HepG2 (cell line): ENCODE measurements around a stretch of chr15.

GRCh38 chr15:84906653-84906919 lies 22.1 kb downstream of the SLC28A1 start:
- RRBS, 2 experiments: no CpG with 5 or more reads among the region's 1 CpG
CAGE:
- cytosol, long polyA minus RNA: no peak
- cytosol, long polyA plus RNA: no peak
- long polyA plus RNA: no peak
- nucleus, long polyA minus RNA: no peak
- nucleus, long polyA plus RNA: no peak

DNA sequence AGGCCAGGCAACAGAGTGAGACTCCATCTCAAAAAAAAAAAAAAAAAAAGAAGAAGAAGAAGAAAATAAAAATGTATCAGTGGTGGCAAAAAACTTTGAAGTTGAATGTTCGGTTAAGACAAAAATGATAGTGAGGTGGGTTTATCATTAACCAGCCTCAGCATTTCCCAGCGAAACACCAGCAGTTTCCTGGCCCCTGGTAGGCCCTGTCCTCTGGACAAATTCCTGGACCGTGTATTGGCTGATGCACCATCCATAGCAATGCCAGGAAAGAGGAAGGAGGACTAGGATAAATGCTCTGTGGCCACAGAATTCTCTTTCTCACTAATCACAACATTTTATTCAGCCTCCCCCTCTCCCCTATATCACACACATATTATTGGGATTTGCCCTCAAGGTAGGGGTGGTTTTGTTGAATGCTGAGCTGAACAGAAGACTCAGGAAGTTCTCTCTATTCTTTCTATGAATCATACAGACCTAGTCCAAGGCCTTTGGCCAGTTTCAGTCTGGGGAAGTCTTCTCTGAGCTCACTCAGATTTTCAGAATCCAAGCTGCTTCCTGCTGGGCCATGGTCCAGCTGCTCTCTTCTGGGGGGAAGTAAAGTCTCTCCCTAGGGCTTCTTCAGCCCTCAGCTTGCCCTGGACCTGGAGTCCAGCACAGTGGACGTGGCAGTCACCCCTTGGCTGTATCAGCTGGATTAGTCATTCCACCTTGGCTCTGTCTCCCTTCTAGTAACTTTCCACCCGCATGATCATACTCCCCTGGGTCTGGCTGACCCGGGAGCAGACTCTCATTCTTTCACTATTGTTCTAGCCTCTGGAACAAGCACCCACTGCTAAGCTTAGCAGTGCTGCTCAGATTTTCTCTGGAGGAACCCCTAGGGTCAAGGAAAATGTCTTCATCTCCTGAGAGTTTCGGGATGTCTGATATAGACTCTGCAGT lies 27.6 kb downstream of the SLC28A1 start:
- RRBS, 2 experiments: no CpG with 5 or more reads among the region's 7 CpGs
CAGE:
- cytosol, long polyA minus RNA: no peak
- cytosol, long polyA plus RNA: no peak
- long polyA plus RNA: no peak
- nucleus, long polyA minus RNA: no peak
- nucleus, long polyA plus RNA: no peak

DNA sequence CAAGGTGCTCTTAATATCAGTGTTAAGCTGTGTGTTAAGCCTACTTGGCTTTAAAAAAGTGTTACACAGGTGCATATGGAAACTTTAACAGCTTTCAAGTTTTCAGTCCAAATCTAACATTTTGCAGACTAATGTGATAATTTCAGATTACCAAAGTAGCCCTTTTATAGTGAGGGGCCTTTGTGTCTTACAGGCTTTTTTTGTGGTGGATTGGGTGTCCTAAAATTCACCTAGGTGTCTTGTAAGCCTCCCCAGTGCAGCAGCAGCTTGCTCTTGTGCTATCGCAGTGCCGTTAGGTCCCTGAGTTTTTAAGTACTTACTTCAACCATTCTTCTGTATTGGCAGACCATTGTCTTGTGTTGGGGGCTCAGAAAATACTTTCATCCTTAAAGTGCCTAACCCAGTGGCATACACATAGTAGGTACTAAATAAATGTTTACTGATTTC lies 2.0 kb downstream of the PDE8A start:
- RRBS, 2 experiments: no CpG with 5 or more reads among the region's 2 CpGs
CAGE:
- cytosol, long polyA minus RNA: no peak
- cytosol, long polyA plus RNA: no peak
- long polyA plus RNA: no peak
- nucleus, long polyA minus RNA: no peak
- nucleus, long polyA plus RNA: no peak

DNA sequence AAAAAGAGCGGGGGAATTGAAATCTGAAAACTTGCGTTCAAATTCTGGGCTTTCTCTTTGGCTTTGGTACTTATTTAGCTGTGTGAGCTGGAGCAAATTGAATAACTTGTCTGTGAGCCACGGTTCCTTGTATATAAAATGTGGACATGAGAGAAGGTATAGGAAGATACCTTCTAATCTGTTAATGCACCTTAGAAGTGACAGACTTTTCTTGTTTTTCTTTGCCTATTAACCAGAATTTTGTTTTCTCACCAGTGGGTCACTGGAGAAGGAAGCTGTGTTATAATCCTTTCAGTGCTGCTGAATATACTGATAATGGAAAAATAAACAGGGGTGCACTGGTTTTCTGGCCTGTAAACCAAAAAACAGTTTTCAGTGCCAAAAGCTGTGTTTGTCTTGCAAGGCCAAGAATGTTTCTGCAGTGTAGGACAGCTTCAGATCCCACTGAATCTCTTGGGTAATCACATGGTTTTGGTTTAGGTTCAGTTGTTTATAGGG lies 18.4 kb downstream of the PDE8A start:
- RRBS, 2 experiments: no CpG with 5 or more reads among the region's 3 CpGs
CAGE:
- cytosol, long polyA minus RNA: no peak
- cytosol, long polyA plus RNA: no peak
- long polyA plus RNA: no peak
- nucleus, long polyA minus RNA: no peak
- nucleus, long polyA plus RNA: no peak

DNA sequence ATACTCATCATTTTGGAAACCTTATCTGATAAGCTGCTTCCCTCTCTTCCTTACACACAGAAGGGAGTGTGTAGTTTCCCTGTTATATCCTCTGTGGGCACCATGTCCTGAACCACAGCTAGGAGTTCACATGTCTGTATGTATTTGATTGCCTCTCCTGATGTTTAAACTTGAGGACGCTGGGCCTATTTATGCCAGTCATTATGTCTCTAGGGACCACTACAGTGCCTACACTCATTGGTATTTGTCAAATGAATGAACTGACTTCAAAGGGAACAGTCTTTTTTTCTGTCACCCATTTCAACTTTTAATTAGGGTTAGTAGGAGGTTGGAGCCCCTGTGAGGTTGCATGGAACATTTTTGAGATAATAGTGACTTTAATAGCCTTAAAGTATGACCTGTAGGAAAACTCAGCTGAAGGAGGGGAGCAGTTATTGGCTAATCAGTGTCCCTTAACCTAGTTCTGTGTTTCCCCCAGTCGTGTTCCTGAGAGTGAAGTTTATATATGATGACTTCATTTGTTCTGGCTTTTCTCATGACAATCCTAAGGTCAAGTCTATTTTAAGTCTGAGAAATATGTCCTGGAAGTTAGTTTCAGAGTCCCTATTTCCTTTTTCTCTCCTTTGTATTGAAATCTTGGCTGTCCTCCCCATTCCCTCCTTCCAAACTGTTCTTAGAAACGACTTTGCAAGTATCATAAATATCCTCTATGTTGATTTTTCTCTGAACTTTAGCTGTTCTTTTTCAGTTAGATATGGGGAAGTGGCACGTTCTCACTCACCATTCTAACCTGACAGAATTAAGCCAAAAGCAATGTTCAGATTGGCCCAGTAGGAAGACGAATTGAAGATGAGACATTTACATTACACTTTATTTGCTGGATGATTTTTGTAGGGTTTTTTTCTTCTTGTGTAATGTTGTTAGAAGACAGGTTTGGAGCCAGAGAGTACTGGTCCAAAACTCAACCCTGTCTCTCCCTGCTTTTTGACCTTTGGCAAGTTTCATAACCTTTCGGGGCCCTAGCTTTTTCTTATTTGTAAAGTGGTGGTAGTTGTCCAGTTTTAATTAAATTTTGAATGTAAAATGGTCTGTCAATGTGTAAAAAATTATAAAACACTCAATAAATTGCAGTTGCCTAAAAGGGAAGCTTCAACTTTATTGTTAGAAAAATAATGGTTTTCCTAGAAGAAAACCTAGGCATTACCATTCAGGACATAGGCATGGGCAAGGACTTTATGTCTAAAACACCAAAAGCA lies 29.2 kb downstream of the PDE8A start:
- RRBS, 2 experiments: no CpG with 5 or more reads among the region's 6 CpGs
CAGE:
- cytosol, long polyA minus RNA: no peak
- cytosol, long polyA plus RNA: no peak
- long polyA plus RNA: no peak
- nucleus, long polyA minus RNA: no peak
- nucleus, long polyA plus RNA: no peak

DNA sequence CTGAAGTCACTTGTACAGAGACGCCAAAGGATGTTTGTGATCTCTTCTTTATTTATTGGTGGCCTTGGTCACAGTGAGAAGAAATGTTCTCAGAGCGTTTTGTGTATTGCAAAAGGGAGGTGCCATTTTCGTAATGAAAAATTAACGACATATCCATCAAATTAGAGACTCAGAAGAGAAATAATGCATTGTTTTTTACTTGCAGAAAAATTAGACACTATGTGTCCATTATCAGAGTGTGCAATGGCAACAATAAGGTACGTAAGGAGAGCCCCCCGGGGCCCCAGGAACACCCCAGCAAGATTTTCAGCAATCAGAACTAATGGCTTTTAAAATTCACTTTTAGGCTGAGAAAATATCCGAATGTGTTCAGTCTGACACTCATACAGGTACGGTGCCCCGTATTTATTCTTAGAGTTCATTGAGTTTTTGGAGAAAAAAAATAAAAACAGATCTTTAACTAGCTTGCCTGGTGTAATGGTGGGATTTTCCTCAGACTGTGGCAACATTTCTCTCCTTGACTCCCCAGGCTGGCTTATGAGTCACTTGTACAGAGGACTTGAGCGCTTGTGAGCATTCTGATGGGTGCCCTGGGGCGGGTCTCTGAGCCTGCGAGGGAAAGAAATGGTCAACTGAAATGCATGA lies 118.3 kb downstream of the PDE8A start:
- RRBS, 2 experiments: no CpG with 5 or more reads among the region's 12 CpGs
CAGE:
- cytosol, long polyA minus RNA: no peak
- cytosol, long polyA plus RNA: no peak
- long polyA plus RNA: no peak
- nucleus, long polyA minus RNA: no peak
- nucleus, long polyA plus RNA: no peak

GRCh38 chr15:85107448-85108070 lies 125.9 kb downstream of the PDE8A start:
CAGE:
- cytosol, long polyA minus RNA: no peak
- cytosol, long polyA plus RNA: no peak
- long polyA plus RNA: no peak
- nucleus, long polyA minus RNA: no peak
- nucleus, long polyA plus RNA: no peak

GRCh38 chr15:85318119-85318581 lies 62.3 kb upstream of the AKAP13 start:
- RRBS, 2 experiments: no CpG with 5 or more reads among the region's 2 CpGs
CAGE:
- cytosol, long polyA minus RNA: no peak
- cytosol, long polyA plus RNA: no peak
- long polyA plus RNA: no peak
- nucleus, long polyA minus RNA: no peak
- nucleus, long polyA plus RNA: no peak

DNA sequence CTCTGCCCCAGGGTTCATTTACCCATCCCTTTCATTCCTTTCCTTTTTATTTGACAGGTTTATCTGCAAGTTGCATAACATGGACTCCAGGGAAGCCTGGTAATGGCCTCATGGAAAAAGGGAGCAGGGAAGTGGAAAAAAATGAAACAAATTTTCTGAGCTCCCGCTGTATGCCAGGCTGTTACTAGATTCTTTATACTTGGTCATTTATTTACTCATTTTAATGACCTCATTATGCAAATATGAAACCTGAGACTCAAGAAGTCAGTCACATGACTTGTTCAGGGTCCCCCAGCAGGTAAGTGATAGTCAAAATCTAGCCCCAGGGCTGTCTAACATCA lies 32.8 kb upstream of the AKAP13 start:
- RRBS, 2 experiments: no CpG with 5 or more reads among the region's 1 CpG
CAGE:
- cytosol, long polyA minus RNA: no peak
- cytosol, long polyA plus RNA: no peak
- long polyA plus RNA: no peak
- nucleus, long polyA minus RNA: no peak
- nucleus, long polyA plus RNA: no peak

DNA sequence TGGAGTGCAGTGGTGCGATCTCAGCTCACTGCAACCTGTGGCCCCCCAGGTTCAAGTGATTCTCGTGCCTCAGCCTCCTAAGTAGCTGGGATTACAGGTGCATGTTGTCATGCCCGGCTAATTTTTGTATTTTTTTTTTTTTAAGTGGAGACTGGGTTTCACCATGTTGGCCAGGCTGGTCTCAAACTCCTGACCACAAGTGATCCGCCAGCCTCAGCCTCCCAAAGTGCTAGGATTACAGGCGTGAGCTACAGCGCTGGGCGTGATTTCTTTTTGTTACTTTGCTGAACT lies 7.6 kb downstream of the AKAP13 start:
- RRBS, 2 experiments: no CpG with 5 or more reads among the region's 7 CpGs
CAGE:
- cytosol, long polyA minus RNA: no peak
- cytosol, long polyA plus RNA: no peak
- long polyA plus RNA: no peak
- nucleus, long polyA minus RNA: no peak
- nucleus, long polyA plus RNA: no peak

DNA sequence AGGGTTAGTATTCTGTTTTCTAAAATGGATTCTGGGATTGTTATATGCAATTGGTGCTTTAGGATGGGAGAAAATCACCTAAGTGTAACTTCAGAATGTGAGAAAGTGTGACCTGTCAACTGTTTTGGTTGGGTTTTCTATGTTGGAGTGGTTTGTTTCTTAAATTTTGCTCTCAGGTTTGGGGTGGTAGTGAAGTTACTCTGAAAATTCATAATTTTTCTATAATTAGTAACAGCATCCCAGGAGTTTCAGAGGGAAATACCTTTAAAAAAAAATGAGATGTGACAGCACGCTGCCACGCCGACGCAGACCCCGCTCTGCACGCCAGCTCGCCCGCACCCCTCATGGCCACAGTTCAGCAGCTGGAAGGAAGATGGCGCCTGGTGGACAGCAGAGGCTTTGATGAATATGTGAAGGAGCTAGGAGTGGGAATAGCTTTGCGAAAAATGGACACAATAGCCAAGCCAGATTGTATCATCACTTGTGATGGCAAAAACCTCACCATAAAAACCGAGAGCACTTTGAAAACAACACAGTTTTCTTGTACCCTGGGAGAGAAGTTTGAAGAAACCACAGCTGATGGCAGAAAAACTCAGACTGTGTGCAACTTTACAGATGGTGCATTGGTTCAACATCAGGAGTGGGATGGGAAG lies 34.6 kb downstream of the AKAP13 start:
- RRBS, 2 experiments: no CpG with 5 or more reads among the region's 11 CpGs
CAGE:
- cytosol, long polyA minus RNA: no peak
- cytosol, long polyA plus RNA: no peak
- long polyA plus RNA: no peak
- nucleus, long polyA minus RNA: no peak
- nucleus, long polyA plus RNA: no peak

DNA sequence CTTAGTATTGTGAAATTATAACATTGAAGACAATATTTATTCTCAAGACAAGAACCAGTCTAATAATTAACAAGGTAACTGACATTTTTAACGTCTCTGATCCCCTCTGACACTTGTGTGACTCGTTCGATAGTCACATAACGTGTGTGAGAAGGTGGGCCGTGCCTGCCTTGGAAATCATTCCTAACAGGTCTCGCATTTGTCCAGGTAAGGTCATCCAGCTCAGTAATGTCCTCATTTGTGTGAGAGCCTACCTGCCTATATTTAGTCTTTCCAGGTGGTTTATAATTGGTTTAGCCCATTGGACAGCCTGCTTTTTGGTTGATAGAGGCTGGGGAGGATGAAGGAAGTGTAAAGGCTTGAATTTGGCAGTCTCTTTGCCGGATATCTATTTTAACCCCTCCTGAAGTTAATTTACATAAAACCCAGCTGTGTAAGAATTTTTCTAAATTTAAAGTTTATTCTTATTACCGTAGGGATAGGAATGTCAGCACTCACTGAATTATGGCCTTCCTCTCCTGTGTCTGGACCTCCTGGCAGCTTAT lies 94.5 kb downstream of the AKAP13 start:
- RRBS, 2 experiments: no CpG with 5 or more reads among the region's 8 CpGs
CAGE:
- cytosol, long polyA minus RNA: no peak
- cytosol, long polyA plus RNA: no peak
- long polyA plus RNA: no peak
- nucleus, long polyA minus RNA: no peak
- nucleus, long polyA plus RNA: no peak

- RRBS, 2 experiments: no CpG with 5 or more reads among the region's 5 CpGs
CAGE:
- cytosol, long polyA minus RNA: no peak
- cytosol, long polyA plus RNA: no peak
- long polyA plus RNA: no peak
- nucleus, long polyA minus RNA: no peak
- nucleus, long polyA plus RNA: no peak
Observed at GRCh38 chr15:85575127-85575468, 194.7 kb downstream of the AKAP13 start.

- RRBS, 2 experiments: no CpG with 5 or more reads among the region's 18 CpGs
CAGE:
- cytosol, long polyA minus RNA: no peak
- cytosol, long polyA plus RNA: no peak
- long polyA plus RNA: no peak
- nucleus, long polyA minus RNA: no peak
- nucleus, long polyA plus RNA: no peak
Observed at GRCh38 chr15:85618864-85619906, 175.5 kb downstream of the KLHL25 start.

DNA sequence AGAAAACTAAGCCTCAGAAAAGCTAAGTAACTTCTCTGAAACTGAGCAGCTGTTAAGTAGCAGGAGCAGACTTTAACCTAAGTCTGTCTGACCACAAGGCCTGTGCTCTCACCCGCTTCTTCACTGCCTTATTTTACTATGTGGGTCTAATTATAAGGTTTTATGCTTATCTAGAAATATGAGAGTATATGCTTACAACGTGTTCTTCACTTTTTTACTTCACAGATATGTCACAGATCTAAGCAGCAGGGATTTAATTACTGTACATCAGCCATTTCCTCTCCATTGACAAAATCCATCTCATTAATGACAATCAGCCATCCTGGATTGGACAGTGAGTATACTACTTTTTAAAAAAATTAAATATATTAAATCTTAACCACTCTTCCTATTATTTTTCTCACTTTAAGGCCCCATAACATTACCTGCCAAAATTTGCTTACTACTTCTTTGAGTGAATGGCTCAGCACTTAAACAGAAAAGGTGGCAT lies 125.2 kb downstream of the KLHL25 start:
- RRBS, 2 experiments: no CpG with 5 or more reads among the region's 2 CpGs
CAGE:
- cytosol, long polyA minus RNA: no peak
- cytosol, long polyA plus RNA: no peak
- long polyA plus RNA: no peak
- nucleus, long polyA minus RNA: no peak
- nucleus, long polyA plus RNA: no peak

GRCh38 chr15:85691138-85692356 lies 103.2 kb downstream of the KLHL25 start:
- RRBS, 2 experiments: no CpG with 5 or more reads among the region's 6 CpGs
CAGE:
- cytosol, long polyA minus RNA: no peak
- cytosol, long polyA plus RNA: no peak
- long polyA plus RNA: no peak
- nucleus, long polyA minus RNA: no peak
- nucleus, long polyA plus RNA: no peak

- RRBS, 2 experiments: no CpG with 5 or more reads among the region's 8 CpGs
CAGE:
- cytosol, long polyA minus RNA: no peak
- cytosol, long polyA plus RNA: no peak
- long polyA plus RNA: no peak
- nucleus, long polyA minus RNA: no peak
- nucleus, long polyA plus RNA: no peak
Observed at GRCh38 chr15:85692798-85693709, 101.7 kb downstream of the KLHL25 start.

GRCh38 chr15:85744341-85745062 lies 50.2 kb downstream of the KLHL25 start:
- RRBS, 2 experiments: no CpG with 5 or more reads among the region's 15 CpGs
CAGE:
- cytosol, long polyA minus RNA: no peak
- cytosol, long polyA plus RNA: no peak
- long polyA plus RNA: no peak
- nucleus, long polyA minus RNA: start-site peak on the plus strand at chr15:85744594-85744617, 19 reads
- nucleus, long polyA plus RNA: no peak

- RRBS, 2 experiments: no CpG with 5 or more reads among the region's 17 CpGs
CAGE:
- cytosol, long polyA minus RNA: no peak
- cytosol, long polyA plus RNA: no peak
- long polyA plus RNA: no peak
- nucleus, long polyA minus RNA: no peak
- nucleus, long polyA plus RNA: no peak
Observed at GRCh38 chr15:86528034-86528346, 448.3 kb downstream of the AGBL1 start.

- RRBS, 2 experiments: no CpG with 5 or more reads among the region's 9 CpGs
CAGE:
- cytosol, long polyA minus RNA: no peak
- cytosol, long polyA plus RNA: no peak
- long polyA plus RNA: no peak
- nucleus, long polyA minus RNA: no peak
- nucleus, long polyA plus RNA: no peak
Observed at GRCh38 chr15:87510209-87510555, 746.4 kb downstream of the NTRK3 start.